NB4 (cell line): ENCODE measurements around a stretch of chr17.

DNA sequence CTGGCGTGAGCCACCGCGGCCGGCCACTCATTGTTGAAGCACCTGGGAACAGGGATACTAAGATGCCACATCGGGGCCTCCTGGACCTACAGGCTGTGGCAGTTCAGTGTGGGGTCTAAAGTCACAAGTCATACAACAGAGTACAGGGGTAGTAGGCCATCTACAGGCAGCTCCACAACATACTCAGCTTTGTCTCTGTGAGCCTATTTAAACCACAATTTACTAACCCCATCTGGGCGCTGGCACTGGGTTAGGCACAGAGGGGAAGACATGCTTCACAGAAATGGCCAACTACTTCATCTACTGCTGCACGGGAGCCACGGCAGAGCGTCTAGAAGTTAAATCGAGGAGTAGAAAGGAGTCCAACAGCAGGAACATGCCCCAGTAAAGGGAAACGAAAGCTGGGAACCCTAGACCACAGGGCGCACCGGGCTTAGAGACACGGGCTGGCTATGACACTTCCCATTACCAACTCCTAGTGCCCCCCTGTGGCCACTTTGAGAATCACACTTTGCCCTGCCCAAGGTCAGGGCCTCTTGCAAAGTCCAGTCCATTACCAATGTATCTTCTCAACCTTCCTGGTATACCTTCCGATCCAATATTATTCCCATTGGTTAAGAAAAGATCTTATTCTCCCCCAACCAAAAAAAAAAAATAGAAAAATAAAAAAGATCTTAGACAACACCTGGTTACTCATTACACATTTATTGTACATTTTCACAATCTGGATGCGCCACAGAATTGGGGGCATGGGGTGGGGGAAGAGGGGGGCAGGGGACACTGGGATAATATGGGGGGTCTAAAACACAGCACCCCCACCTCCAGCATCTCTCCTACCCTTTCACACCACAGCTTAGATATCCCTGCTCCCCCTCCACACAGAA is 4.0 kb downstream of the VAMP2 start:
- RRBS: no CpG with 5 or more reads among the region's 16 CpGs

- RRBS: no CpG with 5 or more reads among the region's 5 CpGs
Measured at GRCh38 chr17:8159347-8160241, 3.2 kb downstream of the VAMP2 start.

DNA sequence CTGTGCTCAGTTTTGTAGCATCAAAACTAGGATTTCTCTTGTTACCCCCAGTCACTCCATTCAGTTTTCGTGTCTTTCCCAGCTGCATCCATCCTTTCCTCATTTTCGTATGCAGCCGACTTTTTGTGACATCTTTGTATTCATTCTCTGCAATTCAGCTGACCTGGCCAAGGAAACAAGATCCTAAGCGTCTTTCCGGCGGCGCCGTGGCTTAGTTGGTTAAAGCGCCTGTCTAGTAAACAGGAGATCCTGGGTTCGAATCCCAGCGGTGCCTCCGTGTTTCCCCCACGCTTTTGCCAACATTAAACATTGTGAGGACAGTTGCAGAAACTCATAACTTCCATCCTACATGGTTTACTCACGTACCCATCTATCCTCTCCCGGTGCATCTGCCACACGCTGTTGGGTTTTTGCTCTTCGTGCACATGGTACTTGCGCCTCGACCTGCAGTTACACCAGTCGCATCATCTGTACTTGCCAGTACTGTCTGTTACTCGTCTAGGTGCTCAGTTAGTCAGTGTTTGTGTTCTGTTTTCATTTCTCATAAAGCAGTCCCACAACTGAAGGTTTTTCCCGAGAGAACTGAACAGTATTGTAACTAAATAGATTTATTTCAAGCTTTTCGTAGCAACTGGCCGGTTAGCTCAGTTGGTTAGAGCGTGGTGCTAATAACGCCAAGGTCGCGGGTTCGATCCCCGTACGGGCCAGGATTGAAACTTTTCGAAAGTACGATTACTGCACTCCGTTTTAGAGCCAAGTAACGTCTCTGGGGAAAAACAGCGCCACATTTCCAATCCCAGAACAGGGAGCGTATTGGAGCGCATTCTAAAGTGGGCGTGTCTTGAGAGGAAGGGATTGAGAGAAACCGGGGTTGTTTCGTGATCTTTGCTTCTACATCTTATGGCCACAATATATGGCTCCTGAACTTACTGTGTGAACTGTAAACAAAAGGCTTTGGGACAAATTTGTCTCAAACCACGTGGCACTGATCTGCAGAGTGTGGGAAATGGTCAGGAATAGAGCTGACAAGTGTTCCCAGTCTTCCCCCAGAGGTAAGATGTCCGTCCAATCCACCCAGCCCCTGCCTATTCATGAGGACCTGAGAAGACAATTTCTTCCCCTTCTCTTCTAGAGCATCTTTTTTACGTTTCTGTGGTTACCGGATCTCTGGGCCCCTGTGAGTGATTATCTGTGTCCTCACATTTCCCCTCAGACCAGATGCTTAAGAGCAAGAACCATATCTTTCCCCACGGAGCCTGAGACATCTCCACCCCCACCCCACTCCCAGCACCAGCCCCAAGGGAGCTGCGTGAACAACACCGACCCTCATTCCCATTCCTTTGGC is 2.5 kb downstream of the BORCS6 start:
- RRBS: no CpG with 5 or more reads among the region's 48 CpGs

DNA sequence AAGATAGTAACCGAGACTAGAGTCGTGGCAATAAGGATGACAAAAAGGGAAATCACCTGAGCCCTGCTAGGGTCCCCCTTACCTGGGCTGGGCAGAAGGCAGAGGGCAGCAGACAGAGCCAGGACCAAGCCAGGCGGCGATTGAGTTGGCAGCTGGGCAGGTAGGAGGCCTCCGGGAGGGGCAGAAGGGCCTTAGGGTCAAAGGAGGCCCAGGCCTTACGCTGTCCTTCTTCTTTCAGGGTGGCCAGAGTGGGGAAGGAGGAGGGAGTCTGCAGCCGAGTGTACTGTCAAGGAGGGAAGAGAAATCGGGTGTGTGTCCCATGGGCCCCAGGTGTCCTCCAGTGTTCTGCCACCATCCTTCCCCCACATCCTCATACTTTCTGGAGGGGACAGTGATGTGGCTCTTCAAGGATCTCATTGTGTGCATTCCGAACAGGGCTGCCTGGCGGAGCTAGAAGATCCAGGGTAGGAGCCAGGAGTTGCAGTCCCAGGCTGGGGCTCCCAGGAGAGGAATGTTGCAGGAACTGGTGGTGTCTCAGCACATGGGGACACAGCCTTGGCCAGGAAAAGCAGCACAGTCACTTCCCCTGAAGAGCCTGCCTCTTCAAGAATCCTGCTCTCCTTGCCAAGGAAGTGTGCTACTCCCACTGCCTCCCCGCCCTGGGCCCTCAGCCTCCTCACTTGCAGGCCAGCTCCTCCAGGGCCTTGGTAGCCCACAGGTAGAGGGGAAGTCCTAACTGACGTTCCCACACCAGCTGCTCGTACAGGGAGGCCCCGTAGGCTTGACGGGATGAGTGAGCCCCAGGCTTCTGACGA is 13.3 kb downstream of the CTC1 start:
- RRBS: no CpG with 5 or more reads among the region's 16 CpGs

DNA sequence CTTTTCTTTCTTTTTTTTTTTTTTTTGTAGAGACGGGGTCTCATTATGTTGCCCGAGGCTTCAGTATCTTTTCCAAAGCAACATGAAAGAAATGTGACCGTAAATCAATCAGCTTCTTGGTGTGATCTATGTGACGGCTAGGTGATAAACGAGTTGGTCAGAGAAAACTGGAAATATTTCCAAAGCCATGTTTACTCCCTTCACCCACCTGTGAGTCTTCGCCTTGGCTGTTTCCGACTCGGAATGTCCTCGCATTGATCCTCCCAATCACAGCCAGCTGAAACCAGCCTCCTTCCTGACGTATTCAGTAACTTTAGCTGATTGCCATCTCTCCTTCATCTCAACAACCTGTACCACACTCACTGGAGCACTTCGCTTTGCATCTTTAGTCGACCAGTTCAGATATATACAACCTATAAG is 802 bp downstream of the KRBA2 start:
- RRBS: no CpG with 5 or more reads among the region's 12 CpGs

- RRBS: no CpG with 5 or more reads among the region's 9 CpGs
Measured at GRCh38 chr17:8379602-8380798, 3.0 kb downstream of the RPL26 start.

DNA sequence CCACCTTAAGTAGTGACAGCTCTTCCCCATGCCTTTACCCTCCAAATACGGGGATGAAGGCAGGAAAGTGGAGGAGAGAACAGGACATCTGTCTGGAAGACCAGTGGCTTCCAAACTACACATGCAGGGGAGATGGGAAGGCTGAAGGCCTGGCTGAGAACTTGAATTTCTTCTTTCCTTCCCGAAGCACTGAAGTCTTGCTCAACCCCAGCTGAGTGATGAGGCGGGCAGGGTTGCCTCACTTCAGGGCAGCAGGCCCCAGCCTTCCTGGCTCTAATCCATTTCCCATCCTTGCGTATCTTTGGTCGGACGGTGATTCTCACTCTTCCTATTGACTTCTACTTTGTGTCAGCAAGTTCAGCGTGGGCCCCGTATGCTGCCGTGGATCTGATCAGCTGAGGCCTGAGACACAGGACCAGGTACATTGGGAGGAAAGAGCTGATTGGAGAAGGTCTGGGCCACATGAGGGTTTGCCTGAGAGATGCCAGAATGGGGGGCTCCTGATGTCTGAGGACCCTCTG is 15.3 kb upstream of the RNF222 start:
- RRBS: no CpG with 5 or more reads among the region's 9 CpGs

GRCh38 chr17:8420234-8420434 is 15.6 kb upstream of the NDEL1 start:
- RRBS: no CpG with 5 or more reads among the region's 1 CpG

DNA sequence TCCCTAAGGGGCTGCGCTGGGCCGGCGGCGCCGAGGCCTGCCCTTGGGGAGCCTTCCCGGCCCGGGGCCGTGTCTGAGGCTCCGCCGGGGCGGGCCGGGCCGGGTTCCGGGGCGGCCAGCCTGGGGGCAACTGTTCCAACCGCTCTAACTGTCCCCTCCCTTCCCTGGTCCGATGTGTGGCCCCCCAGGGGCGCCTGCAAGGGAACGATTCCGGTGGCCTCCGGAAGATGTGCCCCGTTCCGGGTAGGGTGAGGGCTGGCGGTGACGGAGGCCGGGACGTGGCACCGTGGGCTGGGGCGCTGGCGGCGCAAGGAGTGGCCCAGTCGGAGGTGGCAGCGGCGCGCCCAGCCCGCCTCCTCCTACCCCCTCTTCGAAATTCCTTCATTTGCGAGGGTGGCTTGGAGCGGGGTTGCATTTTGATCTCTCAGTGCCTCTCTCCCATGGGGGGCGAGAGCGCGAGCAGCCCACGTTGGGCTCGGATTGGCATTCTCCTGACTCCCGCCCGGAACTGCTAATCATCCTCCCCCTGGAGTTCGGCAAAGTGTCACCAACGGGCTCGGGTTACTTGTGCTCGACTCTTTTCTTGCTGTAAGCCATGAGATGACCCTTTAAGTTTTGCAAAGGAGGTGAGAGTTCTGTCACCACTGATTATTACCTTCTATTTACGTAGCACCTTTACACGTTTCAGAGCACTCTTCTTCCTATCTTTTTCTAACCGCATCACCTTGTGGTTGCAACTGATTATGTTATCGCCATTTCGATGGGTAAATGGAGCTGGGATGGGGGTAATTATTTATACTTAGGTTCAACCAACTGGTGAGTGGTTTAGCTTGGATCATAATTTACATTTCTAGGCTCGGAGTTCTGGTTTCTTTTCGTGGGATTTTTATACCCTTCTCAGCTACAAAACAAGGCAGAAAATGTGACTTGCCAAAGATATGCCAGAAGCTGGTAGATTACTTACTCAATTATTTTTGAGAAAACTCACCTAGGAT is 682 bp downstream of the NDEL1 start:
- RRBS: 0% methylated on average over 2 of the region's 57 CpGs

DNA sequence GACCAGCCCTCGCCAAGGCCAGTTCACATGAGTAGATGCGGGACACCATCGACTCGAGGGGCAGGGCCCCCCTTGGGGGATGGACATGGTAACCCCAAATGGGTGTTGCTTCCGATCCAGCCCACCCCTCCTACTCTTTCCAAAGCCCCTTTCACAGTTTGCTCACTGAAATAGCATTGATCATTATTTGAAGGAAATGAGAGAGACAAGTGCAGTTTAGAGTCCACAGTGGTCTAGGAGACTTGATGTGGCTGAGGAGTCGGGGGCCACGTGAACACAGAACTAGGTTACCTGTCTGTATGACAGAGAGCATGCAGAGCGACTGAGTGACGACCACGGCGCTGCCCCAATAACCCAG is 39.4 kb downstream of the NDEL1 start:
- RRBS: no CpG with 5 or more reads among the region's 11 CpGs

DNA sequence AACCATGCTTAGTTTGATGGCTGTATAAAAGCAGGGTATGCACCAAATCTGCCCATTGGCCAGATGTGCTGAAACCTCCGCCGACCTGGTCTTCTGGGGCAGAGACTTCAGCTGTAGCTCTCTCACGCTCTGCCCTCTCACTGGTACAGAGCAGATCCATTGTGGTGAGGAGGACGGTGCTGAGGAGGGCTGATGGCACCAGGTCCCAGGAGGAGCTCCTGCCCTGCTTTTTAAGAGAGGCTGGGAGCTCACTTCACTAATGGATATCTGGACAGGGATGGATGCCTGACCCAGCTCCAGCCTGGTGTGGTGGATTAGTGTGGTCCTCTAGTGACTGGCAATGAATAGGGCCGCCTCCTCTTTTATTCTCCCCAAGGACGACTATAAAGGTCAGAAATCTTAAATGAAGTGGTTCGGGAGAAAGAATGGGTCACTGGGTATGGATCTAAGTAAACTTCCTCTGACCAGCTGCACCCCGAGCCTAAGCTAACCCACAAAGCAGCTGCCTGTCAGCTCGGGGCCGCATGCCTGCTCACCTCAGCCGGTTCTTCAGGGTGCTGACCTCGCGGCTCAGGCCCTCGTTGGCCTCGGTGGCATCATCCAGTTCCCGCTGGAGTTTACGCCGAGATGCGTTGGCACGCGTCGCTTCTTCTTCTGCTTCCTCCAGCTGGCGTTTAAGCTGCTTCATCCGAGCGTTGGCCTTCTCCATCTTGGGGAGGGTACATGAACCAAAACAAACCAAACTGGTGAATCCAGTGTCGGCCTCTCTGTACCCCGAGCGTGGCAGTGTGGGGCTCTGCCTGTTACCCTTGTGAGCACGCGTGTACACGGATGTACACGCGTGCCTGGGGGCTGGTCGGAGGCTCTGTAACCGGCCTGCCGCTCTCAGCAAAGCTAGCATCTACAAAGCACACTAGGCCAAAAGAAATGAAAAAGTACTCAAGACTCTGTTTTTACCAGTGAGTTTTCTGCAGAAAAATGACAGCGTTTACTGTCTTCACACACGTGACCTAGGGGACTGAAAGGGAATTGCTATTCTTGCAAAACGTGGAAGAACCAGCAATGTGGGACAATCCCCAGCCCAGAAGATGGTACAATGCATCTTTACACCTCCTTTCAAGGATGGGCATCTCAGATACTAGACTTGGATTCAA is 41.0 kb downstream of the NDEL1 start:
- RRBS: no CpG with 5 or more reads among the region's 39 CpGs

- RRBS: no CpG with 5 or more reads among the region's 6 CpGs
Measured at GRCh38 chr17:8488226-8488752, 52.6 kb downstream of the NDEL1 start.

- RRBS: no CpG with 5 or more reads among the region's 8 CpGs
Measured at GRCh38 chr17:8670510-8671000, 40.0 kb upstream of the MYH10 start.

GRCh38 chr17:8878232-8878716 is 10.8 kb upstream of the PIK3R6 start:
- RRBS: no CpG with 5 or more reads among the region's 4 CpGs

DNA sequence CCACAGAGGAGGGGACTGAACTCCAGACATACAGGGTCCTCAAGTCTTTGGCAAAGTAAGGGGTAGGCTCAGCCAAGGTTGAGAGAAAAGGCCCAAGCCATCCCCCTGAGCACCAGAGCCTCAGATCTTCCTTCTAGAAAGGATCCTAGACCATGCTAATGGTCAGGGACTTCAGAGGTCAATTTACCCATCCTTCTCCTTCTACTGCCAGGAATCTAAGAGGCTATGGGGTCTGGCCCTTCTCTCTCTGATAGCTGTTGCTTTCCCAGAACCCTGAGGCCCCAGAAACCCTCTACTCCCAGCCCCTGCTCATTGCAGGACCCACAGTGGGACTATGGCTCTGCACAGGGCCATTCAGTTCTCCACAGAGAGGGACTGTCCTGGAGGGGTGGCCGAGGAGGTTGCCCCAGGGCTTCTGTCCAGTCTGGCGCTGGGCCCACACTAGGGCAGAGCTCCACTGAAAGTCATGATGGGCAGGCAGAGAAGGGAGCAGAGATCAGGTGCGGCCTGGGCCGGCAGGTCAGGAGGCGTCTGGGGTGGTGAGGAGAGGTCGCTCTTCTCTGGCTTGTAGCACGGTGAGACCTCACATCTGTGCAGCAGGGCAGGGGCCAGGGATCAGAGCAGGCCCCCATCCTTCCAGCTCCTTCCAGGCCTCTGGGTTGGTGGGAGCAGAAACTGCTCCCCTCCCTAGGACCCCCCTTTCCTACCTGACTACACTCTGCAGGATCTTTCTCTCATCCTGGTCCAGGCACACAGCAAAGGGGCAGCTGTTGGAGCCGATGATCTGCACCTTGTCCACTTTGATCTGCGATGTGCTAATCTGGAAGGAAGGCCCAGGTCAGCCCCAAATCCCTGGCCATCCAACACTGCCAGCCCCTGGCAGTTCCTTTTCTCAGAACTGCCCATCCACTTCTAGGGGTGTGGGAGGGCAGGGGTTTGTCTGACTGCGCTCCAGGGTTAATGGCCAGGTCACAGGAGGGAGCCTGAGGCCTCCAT is 13.0 kb upstream of the PIK3R6 start:
- RRBS: no CpG with 5 or more reads among the region's 10 CpGs

DNA sequence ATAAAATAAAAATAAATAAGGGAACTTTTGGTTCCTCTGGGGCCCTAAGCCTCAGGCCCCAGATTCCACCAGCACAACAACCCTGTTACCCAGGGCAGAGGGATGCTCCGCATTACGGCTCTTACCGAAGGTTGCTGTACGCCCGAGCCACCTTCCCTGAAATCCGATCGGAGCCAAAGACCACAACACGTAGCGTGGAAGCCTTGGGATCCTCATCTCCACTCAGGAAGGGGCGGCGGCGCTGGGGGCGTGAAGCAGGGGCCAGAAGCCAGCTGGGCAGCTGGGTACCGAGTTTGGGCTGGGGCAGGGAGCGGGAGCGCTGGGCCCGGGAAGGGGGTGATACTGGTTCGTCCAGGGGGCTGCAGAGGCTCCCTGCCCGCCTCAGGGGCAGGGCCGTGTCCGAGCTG is 20.6 kb upstream of the PIK3R6 start:
- RRBS: no CpG with 5 or more reads among the region's 21 CpGs

DNA sequence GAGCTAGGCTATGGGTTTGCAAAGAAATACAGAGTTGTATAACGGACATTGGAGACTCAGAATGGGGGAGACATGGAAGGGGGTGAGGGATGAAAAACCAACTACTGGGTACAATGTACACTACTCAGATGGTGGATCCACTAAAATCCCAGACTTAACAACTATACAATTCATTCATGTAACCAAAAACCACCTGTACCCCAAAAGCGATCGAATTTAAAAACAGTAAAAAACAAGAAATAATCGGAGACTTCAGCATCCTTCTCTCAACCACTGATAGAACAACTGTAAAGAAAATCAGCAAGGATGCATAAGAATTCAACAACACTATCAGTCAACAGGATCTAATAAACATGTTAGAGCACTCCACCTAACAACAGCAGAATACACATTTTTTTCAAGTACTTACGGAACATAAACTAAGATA is 35.7 kb downstream of the PIK3R5 start:
- RRBS: no CpG with 5 or more reads among the region's 5 CpGs

DNA sequence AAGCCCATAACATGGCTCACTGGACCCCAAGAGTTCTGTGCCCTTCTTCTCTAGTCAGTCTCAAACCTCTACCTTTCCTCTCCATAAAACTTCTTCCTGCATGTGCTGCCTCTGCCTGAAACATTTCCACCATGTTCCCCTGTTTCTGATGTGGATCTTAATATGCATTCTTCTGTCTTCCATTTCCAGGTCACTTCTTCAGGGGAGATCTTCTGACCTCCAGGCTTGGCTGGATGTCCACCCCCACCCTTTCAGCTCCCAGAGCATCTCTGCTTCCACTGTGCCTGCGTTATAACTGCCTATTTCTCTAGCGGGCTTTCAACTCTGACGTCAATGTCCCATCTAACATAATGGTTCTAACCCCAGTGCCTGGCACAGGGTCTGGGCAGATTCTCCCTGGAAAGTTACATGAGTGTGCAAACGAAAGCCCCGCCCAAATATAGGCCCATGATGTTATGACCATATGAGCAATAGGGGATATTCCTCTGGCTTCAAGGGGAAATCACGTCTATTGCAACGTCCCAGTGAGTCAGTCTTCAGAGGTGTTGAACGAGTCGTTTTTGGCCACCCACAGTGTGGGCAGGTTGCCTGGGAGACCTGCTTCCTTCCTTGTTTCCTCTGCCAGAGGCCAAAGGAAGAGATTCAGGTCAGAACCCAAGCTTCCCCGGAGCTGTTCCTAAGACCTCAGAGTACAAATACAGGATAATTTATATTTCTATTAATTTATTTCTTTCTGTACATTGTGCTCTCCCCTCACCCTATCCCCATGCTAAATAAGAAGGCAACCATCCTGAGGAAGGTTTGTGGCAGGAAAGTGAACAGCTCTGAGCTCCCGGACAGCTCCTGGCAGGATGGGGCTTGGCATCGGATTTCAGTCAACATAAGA is 30.4 kb downstream of the PIK3R5 start:
- RRBS: no CpG with 5 or more reads among the region's 12 CpGs

GRCh38 chr17:8960461-8961068 is 4.9 kb downstream of the PIK3R5 start:
- RRBS: no CpG with 5 or more reads among the region's 8 CpGs

DNA sequence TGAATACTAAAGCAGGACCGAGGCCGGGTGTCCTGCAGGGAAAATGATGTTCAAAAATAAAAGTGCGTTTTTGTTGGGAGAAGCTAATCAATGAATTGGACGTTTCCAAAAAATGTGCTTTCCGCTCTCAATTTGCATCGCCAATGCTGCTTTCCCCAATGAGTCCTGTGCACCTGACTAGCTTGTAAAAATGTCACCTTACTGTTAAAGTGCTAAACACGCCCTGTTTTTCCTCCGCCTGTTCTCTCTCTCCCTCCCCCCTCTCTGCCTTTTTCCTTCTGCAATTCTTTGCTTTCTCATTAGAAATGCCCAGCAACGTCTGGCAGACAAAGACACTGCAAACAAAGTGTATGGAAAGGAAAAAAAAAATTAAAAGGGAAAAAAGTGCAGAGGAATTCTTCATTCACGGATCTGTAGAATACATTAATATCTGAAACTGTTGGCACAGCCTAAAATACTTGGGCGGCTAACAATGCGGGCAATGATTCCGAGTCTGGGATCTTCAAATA is 244.0 kb downstream of the STX8 start:
- RRBS: no CpG with 5 or more reads among the region's 13 CpGs